LNCaP clone FGC (cell line): Measurements from ENCODE around the genes TSHR, STON2 and KCNK10.

DNA sequence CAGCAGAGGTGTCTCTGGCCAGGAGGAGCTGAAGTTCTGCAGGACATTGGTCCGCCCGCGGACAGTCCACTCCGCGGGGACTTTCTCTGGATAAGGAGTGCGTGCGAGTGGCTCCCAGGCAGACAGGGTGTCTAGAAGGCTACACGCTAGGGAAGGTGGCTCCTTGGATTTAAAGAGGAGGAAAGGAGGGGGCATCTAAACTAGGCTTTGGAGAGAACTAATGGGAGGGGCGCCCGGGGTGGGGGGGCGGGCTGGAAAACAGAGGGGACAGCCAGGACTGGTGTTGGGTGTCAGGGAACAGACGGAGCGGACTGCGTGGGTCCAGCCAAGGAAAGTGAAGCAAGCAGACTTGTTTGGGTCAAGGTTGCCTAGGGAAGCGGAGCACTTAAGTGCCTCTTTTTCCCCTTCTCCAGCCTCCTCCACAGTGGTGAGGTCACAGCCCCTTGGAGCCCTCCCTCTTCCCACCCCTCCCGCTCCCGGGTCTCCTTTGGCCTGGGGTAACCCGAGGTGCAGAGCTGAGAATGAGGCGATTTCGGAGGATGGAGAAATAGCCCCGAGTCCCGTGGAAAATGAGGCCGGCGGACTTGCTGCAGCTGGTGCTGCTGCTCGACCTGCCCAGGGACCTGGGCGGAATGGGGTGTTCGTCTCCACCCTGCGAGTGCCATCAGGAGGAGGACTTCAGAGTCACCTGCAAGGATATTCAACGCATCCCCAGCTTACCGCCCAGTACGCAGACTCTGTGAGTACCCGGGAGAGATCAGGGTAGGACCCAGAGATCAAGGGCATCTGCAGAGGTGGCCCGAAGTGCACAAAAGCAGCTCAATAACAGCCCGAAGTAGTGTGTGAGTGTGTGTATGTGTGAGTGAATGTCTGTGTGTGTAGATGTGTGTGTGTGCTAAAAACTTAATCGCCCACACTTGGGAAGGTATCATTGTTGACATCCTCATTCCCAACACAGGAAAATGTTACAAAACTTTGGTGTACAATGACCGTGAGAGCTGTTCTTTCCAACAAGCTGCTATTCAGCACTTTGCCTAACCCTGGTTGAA lies at the start of gene TSHR:
TSHR (plus strand) TSS at position 510 of the 1,049 bp plus-strand sequence.
- RRBS, 2 experiments: 58% methylated on average over 5 of the region's 36 CpGs; no CpG with 5 or more reads in 1 of the 2 experiments

GRCh38 chr14:81158809-81159008 lies 62.0 kb downstream of the GTF2A1 start:
- RRBS, 2 experiments: no CpG with 5 or more reads among the region's 6 CpGs

GRCh38 chr14:81170578-81171023 lies 50.2 kb downstream of the GTF2A1 start:
- RRBS, 2 experiments: no CpG with 5 or more reads among the region's 9 CpGs

GRCh38 chr14:81208344-81208875 lies 12.3 kb downstream of the GTF2A1 start:
- RRBS, 2 experiments: no CpG with 5 or more reads among the region's 9 CpGs

DNA sequence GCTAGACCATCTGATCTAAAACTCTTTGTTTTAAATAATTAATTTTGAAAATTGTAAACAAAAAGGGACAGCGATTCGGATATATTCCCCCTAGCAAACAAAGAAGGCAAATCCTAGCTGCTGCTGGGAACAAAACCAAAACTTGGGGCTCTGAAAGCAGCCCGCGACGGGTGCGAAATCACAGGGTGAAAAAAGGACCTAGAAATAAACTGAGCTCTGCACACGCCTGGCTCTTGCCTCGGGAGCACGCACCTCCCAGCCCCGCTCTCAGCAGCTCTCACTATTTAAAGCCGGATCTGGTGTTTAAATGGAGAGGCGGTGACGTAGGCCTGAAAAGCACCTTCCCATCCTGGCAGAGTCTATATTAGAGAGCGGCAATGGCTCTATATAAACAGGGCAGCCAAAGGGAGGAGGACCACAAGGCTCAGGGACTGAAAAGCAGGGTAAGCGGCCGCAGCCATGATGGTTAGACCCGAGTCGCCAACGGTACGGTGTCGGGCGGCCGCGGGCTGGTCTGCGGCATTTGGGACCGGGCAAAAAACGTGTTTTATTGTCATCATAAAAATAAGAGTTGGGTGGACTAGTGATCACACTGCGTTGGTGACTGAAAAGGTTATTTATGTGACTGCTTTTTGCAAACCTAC lies 1.6 kb downstream of the GTF2A1 start:
- RRBS, 2 experiments: no CpG with 5 or more reads among the region's 28 CpGs

DNA sequence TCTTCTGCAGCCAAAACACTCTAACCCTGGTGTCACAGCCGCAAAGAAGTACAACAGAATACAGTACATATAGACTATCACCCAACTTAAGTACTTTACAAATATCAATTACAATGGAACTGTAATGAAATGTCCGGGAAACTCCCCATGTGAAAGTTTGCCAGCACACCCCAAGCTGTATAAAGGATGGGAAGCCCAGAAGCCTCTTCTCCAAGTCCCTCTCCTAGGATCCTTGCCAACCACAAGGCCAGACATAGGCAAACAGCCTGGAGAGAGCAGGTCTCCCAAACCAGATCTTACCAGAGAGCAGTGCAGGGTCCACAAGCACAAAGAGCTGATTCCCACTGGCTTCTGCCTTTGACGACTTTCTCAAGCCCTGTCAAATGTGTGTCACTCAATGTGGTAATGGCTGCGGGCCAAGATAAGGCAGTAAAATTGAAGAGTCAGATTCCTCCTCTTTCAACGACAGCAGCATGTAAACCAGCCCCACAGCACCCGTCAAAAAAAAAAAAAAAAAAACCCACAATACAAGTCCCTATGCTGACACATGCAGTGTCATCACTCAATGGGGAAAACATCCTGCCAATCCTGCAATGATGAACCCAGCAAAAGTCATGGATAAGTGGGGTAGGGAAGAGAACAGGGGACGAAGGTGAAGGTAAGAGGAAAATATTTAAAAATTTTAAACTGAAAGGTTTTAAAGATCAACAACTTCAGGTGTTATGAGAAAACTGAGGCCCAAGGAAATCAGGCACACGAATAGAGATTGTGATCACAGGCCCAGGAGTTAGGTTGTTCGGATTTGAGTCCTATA lies at the start of gene STON2:
STON2 (minus strand) TSS at position 346 of the 814 bp plus-strand sequence.
- RRBS, 2 experiments: no CpG with 5 or more reads among the region's 9 CpGs

GRCh38 chr14:81435258-81436028 lies 35.3 kb upstream of the STON2 start:
- RRBS, 2 experiments: 33 to 50% methylated on average over 4 of the region's 47 CpGs

GRCh38 chr14:85530789-85531758 lies 1.1 kb downstream of the FLRT2 start:
- RRBS, 2 experiments: 65% methylated on average over 2 of the region's 47 CpGs; no CpG with 5 or more reads in 1 of the 2 experiments

GRCh38 chr14:87164159-87164736 lies 828.7 kb downstream of the GALC start:
- RRBS, 2 experiments: no CpG with 5 or more reads among the region's 9 CpGs

- RRBS, 2 experiments: no CpG with 5 or more reads among the region's 3 CpGs
Observed at GRCh38 chr14:87531734-87532230, 461.2 kb downstream of the GALC start.

GRCh38 chr14:88323161-88323329 lies at the start of gene KCNK10:
Gene KCNK10 (minus strand): TSS chr14:88323269.
- RRBS, 2 experiments: 2 to 6% methylated on average over 13 of the region's 21 CpGs

- RRBS, 2 experiments: 1 to 3% methylated on average over 55 of the region's 106 CpGs
Observed at GRCh38 chr14:88323330-88324465, 629 bp upstream of the KCNK10 start.

DNA sequence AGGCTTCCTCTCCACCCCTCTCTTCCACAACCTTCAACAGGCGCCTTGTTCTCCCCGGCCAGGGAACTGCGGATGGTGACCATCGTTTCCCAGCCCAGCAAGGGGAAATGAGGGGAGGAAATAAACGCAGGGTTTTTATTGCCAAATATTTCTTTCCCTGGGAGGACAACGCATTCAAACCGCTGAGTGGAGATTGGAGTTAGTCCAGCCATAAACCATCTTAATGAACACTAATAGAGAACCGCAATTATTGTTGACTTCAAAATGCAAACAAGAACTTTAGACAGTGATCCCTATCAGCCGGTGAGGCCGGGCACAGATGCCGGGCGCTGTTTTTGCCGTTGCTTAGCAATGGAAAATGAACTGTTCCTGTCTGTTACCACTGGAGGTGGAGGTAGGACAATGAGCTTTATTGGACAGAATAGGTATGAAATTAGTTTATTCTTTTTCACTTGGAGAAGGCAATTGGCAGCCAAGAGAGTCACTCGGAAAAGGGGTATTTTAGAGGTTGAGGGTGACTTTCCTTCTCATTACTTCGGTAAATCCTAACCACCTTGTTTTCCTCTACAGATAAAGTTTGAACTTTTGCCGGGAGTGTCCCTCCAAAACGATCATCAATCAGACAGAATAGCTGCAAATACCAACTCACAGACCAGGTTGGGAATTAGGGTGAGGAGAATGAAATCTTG lies 216.8 kb downstream of the TTC8 start:
- RRBS, 2 experiments: no CpG with 5 or more reads among the region's 17 CpGs

GRCh38 chr14:89214041-89214855 lies 202.8 kb downstream of the FOXN3 start:
- RRBS, 2 experiments: no CpG with 5 or more reads among the region's 14 CpGs

- RRBS, 2 experiments: no CpG with 5 or more reads among the region's 6 CpGs
Observed at GRCh38 chr14:89220955-89221692, 195.9 kb downstream of the FOXN3 start.

- RRBS, 2 experiments: no CpG with 5 or more reads among the region's 7 CpGs
Observed at GRCh38 chr14:89228685-89229259, 188.3 kb downstream of the FOXN3 start.

- RRBS, 2 experiments: no CpG with 5 or more reads among the region's 11 CpGs
Observed at GRCh38 chr14:89255760-89256556, 161.1 kb downstream of the FOXN3 start.

GRCh38 chr14:89364266-89365336 lies 52.4 kb downstream of the FOXN3 start:
- RRBS, 2 experiments: no CpG with 5 or more reads among the region's 15 CpGs

GRCh38 chr14:89402855-89403376 lies 14.1 kb downstream of the FOXN3 start:
- RRBS, 2 experiments: no CpG with 5 or more reads among the region's 9 CpGs

- RRBS, 2 experiments: no CpG with 5 or more reads among the region's 7 CpGs
Observed at GRCh38 chr14:89403377-89403782, 13.7 kb downstream of the FOXN3 start.